ENCODE data around the genes NUCKS1 and PIGR.

DNA sequence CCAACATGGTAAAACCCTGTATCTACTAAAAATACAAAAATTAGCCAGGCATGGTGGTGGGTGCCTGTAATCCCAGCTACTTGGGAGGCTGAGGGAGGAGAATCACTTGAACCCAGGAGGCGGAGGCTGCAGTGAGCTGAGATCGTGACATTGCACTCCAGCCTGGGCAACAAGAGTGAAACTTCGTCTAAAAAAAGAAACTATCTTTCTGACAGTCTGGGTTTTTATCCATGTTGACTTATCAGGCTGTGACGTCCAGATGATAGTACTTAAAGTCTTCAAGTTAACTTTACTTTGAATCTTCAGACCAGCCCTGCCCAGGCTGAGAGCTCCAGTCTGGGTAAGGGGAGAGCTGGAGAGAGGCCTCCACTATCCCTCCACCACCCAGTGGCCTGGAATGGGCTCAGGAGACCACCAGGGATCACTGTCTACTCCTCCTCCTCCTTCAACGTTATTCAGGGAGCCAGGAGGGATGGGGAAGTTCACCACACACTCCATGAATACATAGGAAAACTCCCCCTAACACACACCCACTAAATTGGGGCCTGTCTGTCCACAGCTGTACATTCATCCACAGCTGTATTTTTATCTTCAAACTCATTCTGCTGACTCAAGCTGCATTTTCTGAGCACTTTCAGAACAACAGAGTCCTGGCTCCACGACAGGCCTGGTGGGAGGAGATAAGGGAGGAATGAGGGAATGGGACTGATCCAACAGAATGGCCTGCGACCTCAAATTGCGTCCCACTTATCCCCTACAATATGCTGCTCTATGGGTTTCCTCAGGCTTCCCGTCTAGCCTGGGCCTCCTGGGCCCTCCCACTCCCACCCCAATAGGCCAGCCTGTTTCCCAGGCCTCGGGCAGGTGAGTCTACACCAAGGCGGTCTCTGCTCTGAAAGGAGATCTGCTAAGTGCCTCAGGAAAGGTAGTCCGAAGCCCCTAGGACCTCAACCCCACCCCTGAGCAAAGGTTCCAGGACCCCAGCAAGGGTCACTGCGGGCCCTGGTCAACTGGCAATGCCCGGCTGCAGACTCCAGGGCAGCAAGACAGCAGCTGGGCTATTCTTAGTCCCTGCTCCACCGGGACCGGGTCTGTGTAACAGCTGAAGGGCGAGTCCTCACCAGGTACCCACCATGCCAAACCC, 1.8 kb downstream of the SLC45A3 start:
- RRBS, result 38% methylated on average over 2 of the region's 17 CpGs

- RRBS, result no CpG with 5 or more reads among the region's 3 CpGs
Measured at GRCh38 chr1:205701011-205701541, 20.8 kb upstream of the SLC45A3 start.

- RRBS, result no CpG with 5 or more reads among the region's 4 CpGs
Measured at GRCh38 chr1:205717391-205717966, 32.5 kb downstream of the NUCKS1 start.

DNA sequence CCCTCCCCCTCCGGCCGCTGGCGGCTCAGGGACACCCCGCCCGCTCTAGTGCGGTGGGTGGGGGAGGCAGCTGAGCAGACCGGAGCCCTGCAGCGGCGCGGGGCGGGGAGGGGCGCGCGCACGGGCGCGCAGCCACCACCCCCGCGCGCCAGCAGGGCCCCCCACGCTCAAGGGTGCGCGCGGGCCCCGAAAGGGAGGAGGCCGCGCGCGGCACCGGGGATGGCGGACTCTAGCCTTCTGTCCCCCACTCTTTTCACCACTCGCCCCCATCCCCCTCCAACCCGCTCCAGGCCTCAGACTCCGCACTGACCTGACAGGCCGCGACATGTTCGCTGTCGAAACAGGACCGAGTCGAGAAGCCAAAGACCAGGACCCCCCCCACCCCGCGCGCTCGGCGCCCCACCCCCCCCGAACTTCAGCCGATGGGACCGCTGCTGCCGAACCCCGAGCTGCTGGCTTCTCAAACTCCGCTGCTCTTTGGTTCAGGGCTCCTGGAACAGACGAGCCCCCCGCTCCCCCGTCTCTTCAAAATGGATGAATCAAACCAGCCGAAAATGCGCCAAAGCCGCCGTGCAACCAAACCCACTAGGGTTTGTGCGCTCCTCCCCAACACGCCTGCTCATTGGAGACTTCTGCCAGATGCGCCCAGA, at the start of gene NUCKS1:
TSS of gene NUCKS1 (minus strand) at position 536 of the 650 bp plus-strand sequence.
- RRBS, result 2% methylated on average over 7 of the region's 61 CpGs

DNA sequence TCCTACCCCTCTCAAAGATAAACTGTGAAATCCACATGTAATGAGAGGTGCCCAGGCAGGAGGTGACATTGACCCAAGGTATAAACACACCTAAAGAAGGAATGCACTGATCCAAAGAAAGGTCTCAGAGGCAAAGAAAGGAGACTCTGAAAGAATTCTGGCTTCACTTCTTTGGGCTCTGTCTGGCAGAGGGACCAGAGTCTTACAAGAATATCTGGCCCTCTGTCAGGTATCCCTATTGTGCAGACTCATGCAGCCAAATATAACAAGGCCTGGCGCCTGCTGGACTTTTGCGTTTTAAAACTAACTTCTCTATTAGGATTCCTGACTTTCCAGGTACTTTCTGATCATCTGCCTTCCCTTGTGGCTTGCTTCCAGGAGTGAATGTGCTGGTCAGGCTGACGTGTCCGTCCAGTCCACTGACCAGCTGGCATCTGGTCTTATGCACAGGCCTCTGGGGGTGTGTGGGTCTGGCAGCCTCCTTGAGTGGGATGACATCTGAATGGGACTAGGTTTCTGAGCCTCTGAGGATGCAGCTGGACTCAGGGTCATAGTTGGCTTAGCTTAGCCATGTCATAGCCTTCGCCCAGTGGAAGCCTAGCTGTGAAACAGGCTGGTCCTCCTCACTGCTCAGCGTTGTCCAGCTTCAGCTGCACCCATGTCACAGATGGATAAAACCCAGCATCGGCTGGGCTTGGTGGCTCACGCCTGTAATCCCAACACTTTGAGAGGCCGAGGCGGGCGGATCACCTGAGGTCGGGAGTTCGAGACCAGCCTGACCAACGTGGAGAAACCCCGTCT, 8.7 kb upstream of the RAB29 start:
- RRBS, result no CpG with 5 or more reads among the region's 15 CpGs

DNA sequence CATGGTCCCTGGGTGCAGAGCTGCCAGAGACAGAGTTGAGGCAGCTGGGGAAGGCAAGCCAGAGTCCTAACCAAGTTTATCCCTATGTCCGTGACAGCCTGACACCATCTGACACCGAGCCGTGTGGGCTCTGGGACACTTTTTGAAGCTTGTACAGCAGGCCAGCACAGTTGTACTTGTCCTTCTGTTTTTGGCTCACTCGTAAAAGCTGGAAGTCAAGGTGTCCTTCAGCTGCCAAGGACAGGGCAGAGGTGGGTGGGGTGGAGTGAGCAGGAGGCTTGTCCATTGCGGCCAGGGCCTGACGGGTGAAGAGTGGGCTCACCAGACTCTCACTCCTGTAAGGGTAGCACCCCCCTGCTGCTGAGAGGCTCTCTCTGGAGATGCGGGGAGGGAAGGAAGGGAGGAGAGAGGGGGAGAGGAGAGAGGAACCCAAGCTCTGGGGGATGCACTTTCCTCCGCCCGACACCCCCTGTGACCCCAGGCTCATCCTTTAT, 28.4 kb downstream of the SLC26A9 start:
- RRBS, result no CpG with 5 or more reads among the region's 9 CpGs

DNA sequence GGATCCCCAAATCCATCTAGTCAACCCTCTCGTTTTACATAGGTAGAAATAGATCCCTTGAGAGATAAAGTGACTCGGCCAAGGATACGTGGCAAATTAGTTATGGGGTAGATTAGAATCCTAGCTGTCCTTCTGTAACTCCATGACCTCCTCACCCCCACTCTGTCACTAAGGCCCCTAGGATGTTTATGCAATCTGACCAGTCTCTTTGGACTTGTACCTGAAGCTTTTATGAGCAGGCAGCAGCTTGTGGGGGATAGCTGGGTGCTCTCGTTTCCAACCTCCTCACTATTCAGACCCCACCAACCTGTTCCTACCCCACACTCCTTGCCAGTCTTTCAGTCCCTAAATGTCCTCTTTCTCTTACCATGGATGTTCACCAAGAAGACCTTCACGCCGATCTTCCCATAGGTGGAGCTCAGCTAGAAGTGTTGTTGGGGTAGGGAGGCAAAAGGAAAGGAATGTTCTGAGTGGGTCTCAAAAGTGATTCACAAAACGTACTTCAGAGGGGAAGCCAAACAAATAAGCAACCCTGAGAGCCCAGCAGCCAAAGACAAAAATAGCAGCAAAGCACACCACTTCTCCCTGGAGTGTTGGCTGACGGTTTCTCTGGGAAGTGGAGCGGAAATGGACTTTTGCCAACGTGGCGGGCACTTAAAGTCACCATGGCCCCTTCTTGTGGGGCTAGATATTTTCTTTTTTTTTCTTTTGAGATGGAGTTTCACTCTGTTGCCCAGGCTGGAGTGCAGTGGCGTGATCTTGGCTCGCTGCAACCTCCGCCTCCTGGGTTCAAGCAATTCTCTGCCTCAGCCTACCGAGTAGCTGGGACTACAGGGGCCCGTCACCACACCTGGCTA, 23.2 kb downstream of the SLC26A9 start:
- RRBS, result no CpG with 5 or more reads among the region's 16 CpGs

- RRBS, result no CpG with 5 or more reads among the region's 9 CpGs
Measured at GRCh38 chr1:205961997-205962586, 18.8 kb upstream of the SLC26A9 start.

- RRBS, result no CpG with 5 or more reads among the region's 19 CpGs
Measured at GRCh38 chr1:206461170-206462123, 8.8 kb upstream of the IKBKE start.

DNA sequence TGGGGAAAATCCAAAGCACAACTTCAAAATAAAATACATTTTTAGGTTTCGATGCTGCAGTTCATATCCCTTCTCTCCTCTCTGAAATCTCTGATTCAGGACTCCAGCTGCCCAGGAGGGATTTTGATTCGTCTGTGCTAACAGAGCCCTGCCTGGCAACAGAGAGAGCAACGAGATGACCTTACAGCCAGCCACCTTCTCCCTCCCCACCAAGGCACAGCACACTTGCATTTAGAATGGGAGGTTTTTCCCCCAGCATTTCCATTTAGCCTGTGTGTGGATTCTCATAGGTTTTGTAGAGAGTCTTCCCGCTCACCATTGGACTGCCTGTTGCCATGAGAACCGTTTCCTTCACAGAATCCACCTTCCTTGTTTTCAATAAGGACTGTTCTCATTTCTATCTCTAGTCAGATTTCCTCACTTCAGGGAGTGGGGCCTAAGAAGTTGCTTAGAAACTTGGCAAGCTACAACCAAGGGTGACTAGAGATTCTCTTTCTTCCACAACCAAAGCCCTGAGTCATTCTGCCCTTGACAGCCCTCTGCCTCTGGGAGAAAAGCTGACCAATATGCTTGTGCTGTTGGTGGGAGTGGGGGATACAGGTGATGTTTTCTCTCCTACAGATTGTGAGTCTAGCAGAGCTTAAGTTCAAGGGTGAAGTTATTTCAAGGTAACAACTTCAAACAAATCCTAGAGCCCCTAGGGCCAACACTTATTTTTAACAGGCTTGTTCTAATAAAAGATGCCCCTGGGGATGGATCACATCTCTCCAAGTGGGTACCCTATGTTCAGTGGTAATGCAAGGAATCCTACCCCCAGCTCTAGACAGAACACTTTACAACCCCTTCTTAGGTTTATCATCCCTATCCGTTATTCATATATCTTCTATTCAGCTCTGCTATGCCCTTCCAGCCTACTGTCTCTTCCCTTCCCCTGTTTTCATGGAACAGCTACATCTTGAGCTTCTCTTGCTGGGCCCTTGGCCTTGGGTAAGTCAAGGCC, 5.6 kb upstream of the IKBKE start:
- RRBS, result no CpG with 5 or more reads among the region's 6 CpGs

- RRBS, result 12% methylated on average over 2 of the region's 13 CpGs
Measured at GRCh38 chr1:206513205-206514523, 6.3 kb downstream of the RASSF5 start.

- RRBS, result no CpG with 5 or more reads among the region's 15 CpGs
Measured at GRCh38 chr1:206579615-206580616, 32.3 kb downstream of the EIF2D start.

- RRBS, result 98% methylated on average over 3 of the region's 17 CpGs
Measured at GRCh38 chr1:206647319-206648329, 12.3 kb downstream of the DYRK3 start.

GRCh38 chr1:206692296-206692970, 7.7 kb downstream of the MAPKAPK2 start:
- RRBS, result no CpG with 5 or more reads among the region's 5 CpGs

DNA sequence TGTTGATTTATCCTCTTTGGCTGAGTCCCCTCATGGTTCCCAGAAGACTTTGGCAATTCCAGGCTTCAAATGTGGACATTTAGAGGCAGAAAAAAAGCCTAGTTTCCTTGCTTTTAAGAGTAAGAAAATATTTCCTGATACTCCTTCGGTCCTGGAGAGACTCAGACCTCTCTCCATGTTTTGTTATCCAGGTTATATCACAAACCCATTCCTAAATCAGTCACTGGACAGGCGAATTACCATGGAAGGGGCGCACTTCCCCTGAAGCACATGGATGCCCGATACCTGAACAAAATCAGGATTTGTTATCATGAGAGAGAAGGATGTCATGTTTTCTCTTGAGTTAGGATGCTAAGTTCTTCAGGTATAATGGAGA, 20.3 kb upstream of the IL19 start:
- RRBS, result no CpG with 5 or more reads among the region's 4 CpGs

DNA sequence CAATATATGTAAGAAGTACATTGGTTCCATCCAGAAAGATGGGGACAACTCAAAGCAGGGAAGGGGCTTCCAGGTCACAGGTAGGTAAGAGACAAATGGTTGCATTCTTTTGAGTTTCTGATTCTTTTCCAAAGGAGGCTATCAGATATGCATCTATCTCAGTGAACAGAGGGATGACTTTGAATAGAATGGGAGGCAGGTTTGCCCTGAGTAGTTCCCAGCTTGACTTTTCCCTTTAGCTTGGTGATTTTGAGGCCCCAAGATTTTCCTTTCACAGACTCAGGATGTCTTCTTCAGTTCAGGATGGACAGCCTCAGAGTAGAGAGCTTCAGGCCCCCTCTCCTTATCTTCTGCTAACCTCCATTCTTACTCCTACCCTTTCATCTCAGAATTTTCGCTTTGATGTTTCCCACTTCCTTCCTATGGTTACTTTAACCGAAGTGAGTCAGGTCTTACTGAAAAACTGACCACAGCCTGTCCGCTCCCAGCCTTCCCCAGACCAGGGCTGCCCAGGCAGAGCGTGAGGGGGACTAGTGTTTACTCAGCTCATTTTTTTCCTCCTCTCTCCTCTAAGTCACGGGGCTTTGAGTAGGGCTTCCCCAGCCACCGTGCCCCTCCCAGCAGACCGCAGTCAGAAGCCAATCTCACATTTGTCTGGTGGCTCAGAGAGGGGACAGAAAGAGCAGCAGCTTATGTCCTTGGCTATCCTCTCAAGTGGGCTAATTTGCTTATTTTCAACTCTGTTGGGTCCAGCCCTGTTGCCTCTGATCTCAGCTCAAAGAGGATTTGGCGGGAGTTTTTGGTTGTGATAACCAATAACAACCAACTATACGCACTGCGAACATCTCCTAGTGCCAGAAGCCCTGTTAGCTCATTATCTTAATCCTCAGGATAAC, 4.3 kb upstream of the IL19 start:
- RRBS, result no CpG with 5 or more reads among the region's 10 CpGs

DNA sequence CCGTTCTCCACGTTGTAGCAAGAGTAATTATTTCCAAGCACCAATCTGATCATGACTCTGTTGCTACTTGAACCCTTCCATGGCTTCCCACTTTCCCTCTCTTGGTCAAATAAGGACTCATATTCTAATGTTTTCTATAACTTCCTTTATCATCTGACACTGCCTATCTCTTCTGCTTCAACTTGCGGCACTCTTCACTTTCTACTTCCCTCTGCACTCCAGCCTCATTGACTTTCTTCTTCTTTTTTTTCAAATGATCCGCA, 7.2 kb upstream of the IL10 start:
- RRBS, result no CpG with 5 or more reads among the region's 4 CpGs

DNA sequence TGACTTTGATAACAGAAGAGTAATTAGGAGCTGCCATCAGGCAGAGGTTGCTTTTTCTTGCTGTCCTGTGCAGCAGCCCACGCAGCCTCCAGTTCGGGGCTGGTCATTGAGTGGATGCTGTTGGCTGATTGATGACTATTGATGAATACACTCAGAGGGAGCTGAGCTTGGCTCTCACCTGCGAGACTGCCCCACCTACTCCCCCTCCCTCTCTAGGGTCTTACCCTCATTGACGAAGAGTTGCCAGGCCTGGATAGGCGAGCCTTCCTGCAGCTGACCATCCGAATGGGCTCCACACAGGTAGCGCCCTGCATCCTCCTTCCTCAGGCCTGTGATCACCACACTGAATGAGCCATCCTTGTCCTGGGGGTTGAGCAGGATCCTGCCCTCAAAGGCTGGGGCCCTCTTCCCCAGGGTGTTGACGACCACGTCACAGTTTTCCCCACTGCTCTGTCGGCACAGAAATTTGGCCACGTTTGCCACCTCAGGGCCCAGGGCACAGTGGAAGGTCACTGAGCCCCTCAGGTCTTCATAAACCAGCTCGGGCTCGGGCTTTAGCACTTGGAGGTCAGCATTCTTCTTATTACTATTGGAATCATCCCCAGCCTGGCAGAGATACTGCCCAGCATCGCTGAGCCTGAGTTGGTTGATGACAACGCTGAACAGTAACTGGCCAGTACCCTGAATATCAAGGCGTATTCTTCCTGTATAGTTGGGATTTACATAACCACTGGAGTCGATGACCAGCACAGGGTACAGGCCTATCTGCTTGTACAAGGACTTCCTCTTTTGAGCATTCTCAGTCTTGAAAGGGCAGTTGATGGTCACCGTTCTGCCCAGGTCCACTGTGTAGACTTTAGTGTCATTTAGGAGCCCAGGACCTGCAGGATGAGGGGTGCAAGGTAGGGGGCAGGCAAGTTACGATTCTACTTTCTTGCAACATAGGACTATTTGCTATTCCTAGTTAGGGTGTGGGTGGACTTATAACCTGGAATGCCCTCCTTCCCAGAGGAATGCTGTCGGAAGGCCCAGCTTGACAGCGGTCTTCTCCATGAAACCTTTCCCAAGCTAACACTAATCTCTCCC, 9.1 kb downstream of the PIGR start:
- RRBS, result no CpG with 5 or more reads among the region's 21 CpGs

DNA sequence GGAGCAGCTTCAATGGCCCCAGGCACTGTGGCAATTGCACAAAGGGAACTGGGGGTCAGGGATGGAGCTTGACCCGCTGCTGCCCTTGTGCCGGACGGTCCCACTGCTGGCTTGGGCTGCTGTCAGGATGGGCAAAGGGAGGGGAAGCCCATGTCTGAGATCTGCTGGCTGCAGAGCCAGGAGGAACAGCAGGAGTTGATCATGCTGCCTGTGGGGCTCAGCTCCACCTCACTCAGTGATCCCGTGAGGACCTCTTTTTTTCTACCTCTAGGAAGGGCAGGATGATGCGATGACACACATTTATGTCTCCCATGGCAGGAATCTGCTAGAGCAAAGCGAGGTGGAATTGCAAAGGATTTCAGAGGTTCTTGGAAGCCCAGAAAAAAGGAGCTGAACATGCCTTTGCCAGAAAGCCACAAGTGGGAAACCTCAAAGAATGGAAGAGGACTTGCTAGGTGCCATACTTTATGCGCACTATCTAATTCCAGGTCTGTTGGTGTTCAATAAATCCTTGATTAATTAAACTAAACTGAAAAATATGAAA, 891 bp downstream of the PIGR start:
- RRBS, result no CpG with 5 or more reads among the region's 7 CpGs

DNA sequence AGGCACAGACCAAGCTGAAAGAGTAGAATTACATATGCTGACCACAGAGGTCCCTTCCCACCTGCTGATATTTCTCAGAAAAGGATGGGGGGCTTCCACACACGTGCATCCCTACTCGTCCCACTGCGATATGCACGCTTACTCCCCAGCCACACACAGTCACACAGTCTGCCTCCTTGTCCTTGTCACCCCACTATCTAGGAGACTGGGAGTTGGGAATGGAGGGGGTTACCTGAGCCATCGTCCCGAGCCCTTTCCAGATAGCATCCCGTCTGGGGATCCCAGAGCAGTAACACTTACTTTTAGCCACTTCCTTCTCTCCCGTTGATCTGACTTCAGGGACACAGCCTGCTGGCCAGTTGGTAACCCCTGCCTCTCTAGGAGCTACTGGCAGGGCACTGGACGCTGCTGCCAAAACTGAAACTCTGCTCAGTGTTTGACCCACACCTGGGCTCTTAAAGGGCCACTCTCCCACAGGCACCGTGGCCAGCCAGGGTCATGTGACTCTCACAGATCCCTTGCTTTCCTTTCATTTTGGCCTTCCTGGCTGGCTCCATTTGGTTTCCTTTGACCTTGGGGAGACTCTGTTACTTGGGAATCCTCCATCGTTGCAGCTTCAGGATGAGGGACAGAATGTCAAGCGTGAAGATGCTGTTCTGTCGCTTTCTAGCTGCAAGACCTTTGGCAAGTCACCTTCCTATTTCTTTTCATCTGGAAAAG, at the start of gene PIGR:
TSS of gene PIGR (minus strand) at position 431 of the 720 bp plus-strand sequence.
- RRBS, result no CpG with 5 or more reads among the region's 13 CpGs